UCH-1 (cell line): Measurements from ENCODE around the gene MYO5C.

DNA sequence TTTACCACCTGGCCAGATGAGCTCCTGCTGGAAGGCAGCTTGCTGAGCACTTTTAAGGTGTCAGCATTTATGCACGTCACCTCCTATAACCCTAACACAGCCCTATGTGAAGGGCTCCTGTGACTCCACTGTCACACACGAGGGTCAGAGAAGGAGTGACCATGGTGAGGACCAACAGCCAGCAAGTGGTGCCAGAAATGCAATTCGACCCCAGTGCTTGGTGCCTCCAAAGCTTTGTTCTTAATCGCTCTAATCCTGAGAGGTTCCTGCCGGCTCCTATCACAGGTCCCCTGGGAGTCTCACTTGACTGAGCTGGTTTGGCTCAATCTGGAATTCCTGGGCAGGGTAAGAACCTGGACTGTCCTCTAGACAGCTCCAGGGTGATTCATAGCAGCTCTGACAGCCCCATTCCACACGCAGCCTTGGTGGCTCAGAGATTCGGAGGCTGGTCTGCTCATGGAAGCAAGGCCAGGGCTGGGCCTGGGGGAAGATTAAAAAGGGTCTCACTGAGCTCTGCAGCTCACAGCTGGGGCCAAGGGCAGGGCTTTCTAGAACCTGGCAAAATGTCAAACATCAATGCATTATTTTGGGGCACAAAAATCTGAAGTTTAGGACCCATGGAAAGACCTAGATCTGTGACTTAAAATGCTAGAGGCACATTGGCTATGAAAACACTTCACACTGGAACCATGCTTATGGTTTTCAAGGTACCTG is 37.9 kb downstream of the MYO5C start:
- RRBS: no CpG with 5 or more reads among the region's 7 CpGs

DNA sequence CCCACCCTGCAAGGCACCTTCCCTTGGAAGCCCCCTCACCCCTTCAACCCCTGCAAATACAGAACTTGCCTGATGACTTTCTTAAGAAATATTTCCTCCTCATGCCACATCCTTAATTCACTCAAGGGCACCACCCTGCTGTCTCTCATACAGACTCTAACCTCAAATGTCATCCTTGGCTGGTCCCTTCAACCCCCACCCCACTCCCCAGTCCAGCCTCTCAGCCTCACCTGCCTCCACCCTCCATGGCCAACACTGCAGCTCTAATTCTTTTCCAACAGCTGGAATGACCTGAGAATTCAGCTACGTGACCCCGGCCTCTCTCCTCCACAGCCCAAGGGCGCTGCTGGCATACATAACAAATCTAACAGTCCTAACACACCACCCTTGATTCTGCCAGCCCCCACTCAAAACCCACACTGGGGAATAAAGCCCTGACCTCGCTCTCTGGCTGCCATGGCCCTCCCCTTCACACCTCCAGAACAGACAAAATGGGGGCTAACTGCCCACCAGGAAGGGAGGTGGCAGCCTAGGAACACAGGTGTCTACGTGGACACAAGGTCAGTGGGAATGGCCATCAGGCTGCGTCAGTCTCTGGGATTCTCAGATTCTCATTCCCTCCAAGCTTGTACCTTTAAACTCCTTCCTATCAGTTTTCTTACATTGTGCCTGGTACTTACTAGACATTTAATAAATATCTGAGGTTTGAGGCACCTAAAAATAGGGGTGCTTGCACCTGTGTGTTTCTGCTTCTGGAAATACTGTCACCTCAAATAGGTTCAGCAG is 2.0 kb downstream of the MYO5C start:
- RRBS: no CpG with 5 or more reads among the region's 6 CpGs

DNA sequence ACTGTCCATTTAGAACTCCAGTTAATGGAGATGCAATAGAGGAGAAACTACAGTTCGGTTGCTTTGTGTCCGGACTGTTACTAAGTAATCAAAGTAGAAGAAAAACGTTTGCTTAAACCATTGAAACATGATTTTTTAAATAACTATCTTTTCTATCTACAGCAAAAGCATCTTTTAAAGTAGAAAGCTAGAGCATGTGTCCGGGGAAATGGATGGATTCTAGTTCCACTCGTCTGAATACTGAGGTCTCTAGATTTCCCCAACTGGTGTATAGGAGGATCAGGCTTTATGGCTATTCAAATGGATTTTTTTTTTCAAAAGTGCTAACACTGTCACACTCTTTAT is 1.2 kb downstream of the MYO5C start:
- RRBS: 18% methylated on average over 1 of the region's 5 CpGs

DNA sequence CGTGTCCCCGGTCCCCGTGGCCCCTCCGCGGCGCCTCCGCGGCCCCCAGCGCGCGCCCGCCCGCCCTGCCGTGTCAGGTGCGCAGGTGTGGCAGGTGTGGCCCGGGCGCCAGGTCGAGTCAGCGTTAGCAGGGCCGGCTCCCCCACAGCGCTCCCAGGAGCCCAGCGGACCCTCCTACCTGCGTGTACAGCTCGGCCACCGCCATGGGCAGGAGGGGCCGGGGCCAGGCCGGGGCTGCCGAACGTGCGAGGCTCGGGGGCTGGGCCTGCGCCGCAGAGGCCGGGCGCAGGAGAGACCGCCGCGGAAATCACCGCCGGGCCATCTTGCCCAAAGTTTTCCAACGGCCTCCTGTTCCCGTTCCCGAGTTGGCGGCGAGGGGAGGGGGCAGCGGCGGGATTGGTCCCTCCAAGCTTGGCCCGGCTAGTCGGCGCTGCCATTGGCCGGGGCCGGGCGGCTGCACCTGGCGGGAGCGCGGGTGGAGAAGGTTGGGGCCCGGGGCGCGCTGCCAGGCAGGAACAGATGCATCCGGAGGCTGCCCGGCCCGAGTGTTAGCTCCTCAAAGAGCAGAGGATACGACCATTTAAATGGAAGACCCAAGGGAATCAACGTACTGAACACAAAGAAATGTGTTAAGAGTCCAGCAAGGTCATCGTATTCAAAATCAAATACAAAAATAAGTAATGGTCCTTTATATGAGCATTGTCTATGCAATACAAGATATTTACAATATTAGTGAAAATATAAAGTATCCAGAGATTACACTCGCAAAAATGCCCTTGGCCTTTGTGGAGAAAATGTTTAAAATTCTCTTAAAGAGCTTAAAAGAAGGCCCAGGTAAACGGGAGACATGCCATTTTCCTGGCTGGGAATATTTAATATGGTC is at the start of gene MYO5C:
Gene MYO5C (minus strand): TSS at position 373 of the 883 bp plus-strand sequence.
- RRBS: 5% methylated on average over 36 of the region's 67 CpGs

DNA sequence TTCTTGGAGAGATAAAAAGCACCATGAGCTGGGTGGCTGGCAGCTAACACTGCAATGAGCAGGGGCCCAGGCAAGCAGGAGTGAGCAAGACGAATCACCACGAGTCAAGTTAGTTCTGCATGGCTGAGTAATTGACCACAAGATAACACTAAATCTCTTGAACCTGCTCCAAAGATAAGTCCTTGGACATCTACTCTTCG is 100.9 kb downstream of the MYO5A start:
- RRBS: no CpG with 5 or more reads among the region's 3 CpGs

DNA sequence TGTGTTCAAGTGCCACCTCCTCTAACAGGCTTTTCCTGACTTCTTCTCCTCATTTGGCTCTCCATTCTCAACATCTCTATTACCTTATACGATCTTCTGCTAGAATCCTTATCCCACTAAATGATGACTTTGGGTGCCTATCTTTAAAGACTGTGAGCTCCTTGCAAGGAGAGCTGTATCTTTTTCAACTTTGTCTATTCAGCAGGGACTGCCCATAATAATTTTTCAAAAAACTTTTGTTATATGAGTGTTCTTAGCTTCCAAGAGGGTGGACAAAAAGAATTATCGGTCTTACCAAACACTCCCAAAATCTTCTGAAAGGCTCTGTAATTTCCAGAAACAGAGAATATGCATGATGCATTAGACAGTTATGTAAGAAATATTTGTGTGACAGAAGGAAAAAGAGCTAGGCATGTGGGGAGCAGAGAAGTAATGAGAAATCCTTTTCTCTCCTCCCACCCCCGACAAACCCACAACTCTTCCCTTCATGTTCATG is 87.0 kb downstream of the MYO5A start:
- RRBS: no CpG with 5 or more reads among the region's 3 CpGs

DNA sequence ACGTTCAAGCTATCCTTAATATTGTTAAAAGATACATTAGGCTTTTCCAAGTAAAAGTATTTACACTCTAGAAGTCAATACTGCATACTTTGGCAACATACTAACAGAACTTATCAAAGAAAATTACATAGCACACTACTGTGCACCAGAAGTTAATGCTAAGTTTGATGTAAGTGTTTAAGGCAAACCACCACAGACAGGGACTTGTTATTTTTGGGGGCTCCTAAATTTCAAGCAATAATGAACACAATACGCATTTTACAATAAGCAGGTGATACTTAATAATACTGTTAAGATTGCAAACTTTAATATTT is 1.6 kb downstream of the ARPP19 start:
- RRBS: no CpG with 5 or more reads among the region's 2 CpGs

- RRBS: no CpG with 5 or more reads among the region's 2 CpGs
These were observed 26.0 kb upstream of the ARPP19 start for GRCh38 chr15:52594527-52595461.

GRCh38 chr15:52785326-52786058 is 4.6 kb downstream of the ONECUT1 start:
- RRBS: 6% methylated on average over 5 of the region's 52 CpGs

DNA sequence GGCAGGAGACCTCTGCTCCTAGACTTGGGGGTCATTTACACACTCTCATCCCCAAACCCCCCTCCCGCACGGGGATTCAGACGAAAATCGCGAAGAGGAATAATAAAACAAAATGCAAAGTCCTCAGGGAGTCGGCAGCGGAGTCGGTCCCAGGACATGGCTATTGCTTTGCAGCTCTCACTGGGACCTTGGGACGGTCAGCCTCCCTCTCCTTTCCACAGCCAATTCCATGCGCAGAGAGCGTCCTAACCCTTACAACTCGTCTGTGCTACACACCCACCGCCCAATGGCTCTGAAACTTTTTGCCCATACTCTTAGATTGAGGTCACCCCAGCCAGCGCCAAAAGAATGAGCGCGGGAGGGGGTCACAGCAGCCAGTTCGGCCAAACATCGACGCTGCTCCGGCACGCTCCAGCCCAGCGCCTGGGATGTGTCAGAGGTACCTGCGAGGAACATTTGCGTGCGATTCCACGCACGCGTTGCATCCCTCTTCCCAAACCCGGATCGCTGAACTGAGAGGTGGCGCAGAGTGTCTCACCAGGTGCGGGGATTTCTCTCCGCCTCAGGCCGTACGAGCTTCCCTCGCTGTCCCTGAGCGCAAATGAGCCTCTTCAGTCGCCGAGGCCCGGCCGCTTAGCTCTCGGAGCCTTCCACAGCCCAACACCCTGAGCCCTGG is 2.1 kb downstream of the ONECUT1 start:
- RRBS: 11% methylated on average over 7 of the region's 42 CpGs

DNA sequence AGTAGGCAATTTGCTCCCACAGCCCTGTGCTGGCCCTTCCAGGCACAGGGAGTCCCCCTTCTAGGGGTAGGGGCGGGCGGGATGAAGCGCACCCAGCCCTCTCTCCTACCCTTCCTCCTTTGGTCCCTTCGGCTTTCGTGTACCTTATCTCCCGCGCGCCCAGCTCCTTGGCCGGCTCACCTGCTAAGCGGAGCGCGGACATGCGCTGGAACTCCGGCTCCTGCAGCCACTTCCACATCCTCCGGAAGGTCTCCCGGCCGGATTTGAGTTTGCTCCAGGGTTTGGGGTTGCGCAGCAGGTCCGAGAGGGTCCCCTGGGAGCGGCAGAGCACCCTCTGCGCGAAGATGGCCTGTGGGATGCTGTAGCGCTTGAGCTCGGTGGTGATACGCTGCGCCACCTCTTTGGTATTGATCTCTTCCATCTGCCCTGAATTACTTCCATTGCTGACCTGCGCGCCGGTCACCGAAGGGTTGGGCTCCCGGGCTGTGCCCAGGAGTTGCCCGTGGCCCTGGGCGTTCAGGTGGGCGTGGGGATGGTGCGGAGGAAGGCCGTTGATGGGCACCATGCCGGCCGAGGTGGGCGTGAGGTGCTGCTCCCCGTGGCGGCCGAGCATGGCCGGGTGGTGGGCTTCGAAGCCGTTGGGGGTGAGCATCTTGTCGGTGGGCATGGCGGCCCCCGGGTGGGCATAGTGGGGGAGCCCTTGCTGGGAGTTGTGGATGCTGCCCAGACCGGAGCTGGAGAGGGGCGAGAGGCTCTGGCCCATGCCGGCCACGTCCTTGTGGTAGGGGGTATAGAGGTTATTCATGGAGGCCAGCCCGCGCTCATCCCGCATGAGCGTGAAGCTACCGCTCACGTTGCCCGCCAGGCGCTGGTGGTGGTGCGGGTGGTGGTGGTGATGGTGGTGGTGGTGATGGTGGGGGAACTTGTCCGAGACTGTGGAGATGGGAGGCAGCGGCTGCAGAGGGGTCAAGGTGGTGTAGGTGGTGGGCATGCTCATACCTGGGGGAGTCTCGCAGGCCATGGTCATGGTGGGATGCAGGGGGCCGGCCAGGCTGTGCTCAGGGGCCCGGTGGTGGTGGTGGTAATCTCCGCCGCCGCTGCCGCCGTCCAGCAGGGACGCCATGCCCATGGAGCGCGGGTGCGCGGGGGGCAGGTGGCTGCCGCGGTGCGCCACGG is 1.1 kb downstream of the ONECUT1 start:
- RRBS: 5% methylated on average over 23 of the region's 80 CpGs

DNA sequence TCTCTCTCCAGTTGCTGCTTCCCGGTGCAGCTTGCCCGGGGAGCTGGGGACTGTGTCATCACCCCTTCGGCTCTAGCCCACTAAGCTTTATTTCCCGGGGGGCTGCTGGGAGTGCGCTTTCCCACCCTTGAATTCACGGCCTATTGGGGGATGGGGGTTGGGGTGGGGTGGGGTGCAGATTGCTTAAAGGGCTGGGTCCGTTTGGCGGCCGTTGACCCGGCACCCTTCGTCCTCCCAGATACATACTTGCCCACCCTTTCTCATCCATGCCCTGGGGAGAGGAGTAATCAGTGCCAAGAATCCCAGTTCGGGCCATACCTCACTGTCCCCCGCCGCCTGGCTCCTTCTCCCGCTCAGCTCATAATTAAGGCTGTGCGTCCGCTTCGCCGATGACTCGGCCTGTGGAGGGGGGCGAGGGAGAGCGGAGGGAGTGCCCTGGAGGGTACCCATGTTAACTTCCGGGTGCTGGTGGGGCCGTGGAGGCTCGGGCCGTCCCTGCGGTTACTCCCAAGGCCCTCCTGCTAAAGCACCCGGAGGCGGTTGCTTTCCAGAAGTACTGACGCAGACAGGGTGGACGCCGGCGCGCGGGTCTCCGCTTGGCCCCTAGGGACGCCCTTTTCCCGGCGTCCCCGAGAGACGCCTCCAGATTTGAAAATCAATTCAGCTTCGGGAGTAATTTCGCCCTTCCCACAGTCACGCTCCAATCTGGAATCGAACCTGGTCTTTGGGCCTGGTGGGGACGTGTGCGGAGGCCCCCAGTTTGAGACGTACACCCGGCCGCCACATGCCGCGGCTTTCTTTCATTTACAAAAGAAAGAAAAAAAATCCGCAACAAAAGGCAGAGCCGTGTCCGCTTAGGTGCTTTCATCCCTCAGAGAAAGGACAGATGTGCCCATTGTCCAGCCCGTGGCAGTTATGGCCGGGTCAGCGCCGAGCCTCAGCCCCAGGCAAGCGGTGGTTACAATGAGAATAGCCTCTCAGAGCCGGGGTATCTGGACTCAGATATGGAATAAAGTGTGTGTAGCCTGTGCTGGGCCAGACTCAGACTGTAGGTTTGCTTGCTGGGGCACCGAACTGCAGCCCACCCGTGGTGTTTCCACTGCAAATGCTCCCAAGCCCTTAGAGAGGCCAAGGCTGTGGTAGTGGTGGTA is 950 bp upstream of the ONECUT1 start:
- RRBS: 46% methylated on average over 31 of the region's 63 CpGs

GRCh38 chr15:52807069-52807483 is 16.9 kb upstream of the ONECUT1 start:
- RRBS: no CpG with 5 or more reads among the region's 2 CpGs

GRCh38 chr15:53714467-53715052 is 44.9 kb downstream of the WDR72 start:
- RRBS: no CpG with 5 or more reads among the region's 4 CpGs

GRCh38 chr15:53910861-53911466 is 67.3 kb upstream of the UNC13C start:
- RRBS: no CpG with 5 or more reads among the region's 16 CpGs

DNA sequence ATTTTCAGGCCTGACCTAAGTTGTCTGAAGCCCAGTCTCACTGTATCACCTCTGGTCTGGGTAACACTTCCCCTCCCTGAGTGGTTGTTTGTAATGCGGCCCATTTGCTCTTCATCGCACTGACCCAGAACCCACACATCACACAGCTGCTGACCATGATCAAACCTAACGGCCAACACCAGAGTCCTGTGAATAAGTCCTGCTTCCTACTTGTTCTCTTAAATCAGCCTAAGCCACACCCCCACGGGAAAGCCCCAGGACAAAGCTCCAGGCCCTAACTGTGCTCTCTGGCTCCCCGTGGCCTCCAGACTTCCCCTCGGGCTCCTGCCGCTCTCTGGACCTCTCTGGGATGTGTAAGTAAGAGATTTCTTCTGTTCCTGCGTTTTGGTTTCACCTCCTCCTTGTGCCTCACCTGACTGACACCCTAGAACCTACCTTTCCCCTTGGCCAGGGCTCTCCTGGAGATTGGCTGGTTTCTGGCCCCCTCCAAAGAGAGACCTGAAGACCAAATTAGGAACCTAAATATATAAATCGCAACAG is 605.5 kb downstream of the UNC13C start:
- RRBS: no CpG with 5 or more reads among the region's 9 CpGs

GRCh38 chr15:55248828-55249493 is 40.7 kb downstream of the RAB27A start:
- RRBS: no CpG with 5 or more reads among the region's 3 CpGs

DNA sequence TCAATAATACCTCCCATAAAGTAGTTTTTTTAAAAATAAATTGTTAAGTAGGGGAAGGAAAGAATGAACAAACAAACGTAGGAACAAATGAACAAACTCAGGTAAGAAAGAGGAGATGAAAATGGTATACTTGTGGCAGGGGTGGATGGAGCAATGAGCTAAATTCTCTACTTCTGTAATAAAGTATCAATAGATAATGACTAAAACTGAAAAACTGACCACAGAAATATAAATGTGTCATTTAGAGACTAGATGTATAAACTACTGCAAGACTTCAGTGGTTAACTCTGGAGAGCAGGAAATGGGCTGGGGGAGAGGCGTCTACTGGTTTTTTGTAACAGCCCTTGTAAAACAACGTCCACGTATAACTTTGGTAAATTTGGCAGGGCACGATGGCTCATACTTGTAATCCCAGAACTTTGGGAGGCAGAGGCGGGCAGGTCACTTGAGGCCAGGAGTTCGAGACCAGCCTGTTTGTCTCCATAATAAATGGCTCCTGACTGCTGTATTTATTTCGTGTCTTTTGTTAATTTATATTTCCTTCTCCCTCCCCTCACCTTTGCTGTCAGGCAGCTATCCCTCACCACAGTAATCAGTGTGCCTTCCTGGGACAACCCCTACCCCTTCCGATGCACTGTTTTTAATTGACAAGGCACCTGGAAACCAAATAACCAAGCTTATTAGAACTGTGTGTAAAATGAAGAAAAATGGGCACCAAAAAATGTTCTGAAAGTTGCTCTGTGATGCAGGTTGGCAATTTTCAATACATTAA is 12.4 kb downstream of the RAB27A start:
- RRBS: no CpG with 5 or more reads among the region's 9 CpGs

- RRBS: no CpG with 5 or more reads among the region's 8 CpGs
These were observed 41.5 kb downstream of the PIGB start for GRCh38 chr15:55360285-55361079.

- RRBS: no CpG with 5 or more reads among the region's 2 CpGs
These were observed 35.4 kb downstream of the CCPG1 start for GRCh38 chr15:55372655-55373200.